Vermiform appendix (tissue), 1 donor: ENCODE data around the gene MZT2B.

- PRO-cap, result no peak
Observed at GRCh38 chr2:127584337-127584781, 48.9 kb downstream of the MYO7B start.

DNA sequence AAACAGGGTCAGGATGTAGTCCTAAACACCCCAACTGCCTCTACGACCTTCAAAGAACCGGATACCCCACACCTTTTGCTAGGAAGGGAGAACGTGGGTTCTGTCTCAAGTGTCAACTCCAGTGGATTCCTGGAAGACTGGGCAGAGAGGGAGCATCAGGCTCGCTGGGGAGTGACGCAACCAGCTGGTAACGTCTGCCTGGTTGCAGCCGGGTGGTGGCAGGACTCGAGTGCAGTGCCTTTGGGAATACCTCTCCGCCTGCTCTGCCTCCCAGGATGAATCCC is 12.6 kb downstream of the GPR17 start:
- PRO-cap, result no peak

DNA sequence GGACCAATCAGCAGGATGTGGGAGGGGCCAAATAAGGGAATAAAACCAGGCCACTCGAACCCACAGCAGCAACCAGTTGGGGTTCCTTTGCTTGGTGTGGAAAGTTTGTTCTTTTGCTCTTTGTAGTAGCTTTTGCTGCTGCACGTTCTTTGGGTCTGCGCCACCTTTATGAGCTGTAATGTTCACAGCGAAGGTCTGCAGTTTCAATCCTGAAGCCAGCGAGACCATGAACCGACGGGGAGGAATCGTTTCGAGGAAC is 14.2 kb downstream of the GPR17 start:
- PRO-cap, result no peak

DNA sequence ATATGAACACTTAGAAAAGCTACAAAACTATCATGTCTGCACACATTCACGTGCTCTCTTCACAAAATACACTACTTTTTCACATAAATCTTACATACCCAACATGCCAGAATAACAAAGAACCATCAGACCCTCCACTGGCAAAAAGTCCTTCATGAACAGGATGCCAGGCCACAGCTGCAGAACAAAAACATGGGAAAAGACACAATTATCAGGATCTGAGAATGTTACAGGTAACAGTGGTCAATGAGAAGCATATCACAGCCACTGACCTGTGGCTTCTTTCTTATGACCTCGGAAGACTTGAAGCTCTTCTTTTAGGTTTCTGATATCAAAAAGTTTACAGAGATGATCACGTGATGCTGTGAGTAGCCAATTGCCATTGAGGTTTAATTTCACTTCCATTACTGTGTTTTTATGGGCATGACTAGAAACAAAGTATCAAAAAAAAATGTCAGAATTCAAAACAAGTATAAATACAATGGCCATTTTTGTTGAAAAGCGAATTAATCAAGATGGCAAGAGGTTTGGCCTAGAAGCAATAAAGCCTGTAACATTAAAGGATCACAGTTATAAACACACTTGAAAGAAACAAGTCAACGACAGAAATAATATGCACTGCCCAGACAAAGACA is 23.6 kb downstream of the SFT2D3 start:
- PRO-cap, result no peak

DNA sequence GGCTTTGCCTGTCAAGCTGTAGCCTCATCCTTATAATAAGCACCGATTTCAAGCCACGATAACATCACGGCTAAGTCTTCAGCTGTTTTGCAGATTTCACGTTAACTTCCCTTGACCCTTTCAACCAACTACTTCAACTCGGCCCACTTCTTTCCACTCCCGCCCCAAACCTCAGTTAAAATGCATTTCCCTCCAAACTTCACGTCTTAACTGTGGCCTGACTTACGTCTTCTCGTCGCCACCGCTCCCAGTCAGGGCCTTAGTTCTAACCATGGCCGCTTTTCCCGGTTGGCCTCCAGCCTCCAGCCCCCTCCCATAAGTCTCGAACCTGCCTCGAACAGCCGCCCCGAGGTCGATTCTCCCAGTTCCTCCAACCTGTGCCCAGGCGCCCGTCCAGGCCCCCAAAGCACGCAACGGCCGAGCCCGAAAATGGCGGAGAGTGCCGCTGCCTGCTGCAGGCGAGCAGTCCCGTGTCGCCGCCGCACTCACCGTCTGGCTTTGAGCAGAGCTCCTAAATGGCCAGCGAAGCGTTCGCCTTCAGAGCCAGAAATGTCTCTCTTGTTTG is 366 bp downstream of the WDR33 start:
- PRO-cap, result bidirectional peak, plus-strand start at position 227 of the sequence, minus-strand start at position 234 of the sequence; bidirectional peak, plus-strand start at position 465 of the sequence, minus-strand start at position 487 of the sequence

DNA sequence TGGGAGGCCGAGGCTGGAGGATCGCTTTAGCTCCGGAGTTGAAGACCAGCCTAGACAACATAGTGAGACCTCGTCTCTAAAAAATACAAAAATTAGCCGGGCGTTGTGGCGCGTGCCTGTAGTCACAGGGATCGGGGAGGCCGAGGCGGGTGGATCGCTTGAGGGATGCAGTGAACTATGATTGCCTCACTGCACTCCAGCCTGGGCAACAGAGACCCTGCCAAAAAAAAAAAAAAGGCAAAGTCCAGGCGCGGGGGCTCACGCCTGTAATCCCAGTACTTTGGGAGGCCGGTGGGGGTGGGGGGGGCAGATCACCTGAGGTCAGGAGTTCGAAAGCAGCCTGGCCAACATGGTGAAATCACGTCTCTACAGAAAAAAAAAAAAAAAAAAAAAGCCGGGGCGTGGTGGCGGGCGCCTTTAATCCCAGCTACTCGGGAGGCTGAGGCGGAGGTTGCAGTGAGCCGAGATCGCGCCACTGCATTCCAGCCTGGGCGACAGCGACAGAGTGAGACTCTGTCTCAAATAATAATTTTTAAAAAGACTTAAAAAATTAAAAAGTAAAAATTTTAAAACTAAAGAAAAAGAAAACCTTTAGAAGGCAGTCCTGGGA is 1.2 kb upstream of the POLR2D start:
- PRO-cap, result no peak

DNA sequence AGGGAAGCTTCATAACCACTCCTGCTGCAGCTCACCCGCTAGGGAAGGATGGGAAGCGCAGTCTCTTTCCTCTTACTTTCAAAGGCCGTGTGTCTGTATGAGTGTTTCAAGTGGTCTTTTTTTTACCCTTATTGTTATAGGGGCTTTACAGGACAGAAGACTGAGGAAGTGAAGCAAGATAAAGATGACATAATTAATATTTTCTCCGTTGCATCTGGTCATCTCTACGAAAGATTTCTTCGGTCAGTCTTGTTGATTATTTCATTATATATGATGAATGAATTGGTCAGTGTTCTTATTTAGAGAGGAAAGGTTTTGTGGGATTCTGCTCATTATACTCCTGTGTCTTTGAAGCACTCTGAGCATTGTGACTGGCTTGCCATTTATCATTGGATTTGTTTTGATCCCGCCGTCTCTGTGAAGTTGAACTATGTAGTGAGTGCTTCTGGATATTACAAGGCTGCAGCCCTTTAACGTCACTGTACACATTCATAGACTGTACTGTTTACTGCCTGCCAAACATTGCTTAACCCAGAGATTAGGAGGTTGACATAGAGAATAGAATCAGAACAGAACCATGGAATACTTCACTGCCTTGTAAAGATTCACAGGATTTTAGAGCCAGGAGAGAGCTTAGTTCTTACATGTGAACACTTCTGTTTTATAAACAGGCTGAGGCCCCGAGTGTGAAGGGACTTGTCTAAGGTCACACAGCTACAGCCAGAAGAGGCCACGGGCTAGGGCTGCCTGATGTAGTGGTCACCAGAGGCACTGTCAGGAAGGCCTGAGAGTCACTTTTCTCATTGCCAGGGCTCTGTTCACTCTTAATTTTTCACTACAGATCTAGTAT is 87.6 kb downstream of the UGGT1 start:
- PRO-cap, result no peak

DNA sequence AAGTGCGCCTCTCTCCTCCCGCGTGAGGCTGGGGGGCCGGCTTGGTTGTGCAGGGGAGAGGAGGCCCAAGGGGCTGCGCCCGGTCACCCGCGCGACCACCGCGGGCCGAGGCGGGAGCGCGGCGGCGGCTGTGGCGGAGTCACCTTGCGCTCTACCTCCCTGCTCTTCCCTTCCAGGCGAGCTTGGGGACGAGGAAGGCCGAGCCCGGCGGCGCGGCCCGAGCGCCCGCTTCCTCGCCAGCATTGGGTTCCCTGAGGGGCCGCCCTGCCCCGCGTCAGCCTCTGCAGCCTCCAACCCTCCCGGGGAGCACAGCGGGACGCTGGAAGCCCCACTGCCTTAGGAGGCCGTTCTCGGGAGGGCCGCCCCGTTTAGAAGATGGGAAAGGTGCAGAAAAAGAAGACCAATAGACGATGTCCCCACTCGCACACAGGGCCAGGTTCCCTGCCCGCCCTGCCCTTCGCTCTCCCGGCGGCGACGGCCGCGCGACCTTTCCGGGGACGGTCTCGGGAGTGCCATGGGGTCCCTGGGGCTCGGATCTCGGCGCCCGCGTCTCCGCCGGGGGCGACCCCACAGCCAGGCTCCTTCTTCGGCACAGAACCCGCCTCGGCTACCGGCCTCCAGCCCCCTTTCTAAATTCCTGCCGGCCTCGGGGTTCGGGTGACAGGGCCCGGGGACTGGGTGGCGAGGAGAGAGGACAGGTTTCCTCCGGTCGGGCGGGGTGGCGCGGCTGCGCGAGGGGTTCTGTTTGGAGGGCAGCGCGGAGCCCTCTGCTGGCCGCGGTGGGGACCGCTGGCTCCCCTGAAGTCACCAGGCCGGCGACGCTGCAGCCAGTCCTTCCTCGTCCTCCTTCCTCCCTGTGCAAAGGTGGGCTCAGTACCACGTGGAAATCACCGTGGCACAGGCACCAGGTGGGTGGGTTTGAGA is 85.5 kb downstream of the HS6ST1 start:
- PRO-cap, result no peak

DNA sequence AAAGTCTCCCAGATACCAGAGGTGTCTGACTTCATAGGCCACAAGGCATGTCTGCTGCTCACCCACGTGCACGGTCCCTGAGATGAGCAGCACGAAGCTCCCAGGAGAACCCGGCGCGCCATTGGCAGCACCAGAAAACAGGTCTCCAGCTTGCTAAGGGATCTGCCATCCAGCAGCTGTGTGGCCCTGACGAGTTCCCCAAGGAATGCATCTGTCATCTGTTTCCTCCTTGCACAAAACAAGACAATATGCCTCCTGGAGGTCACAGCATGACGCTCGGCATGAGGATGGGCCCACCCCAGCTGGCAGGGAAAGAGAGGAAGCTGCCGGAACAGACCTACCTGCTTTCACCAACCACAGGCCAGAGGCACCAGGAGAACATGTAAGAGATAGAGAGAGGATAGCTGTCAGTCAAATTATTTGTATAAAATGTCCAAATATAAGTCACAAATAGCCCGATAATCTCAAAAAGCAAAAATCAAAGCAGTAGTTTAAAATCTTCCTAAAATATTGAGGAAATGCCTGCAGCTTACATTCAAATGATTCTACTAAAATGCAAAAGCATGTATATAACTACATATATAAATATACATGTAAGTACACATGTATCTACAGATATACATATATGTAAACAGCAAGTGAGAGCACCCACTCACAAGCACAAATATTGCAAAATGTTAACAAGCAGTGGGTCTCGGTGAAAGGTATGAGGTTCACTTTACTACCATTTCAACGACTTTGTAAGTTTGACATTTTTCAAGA is 29.0 kb downstream of the HS6ST1 start:
- PRO-cap, result no peak

GRCh38 chr2:128317170-128318263 is 1.2 kb downstream of the HS6ST1 start:
- PRO-cap, result unidirectional peak, plus-strand start at chr2:128317647

GRCh38 chr2:128322793-128323124 is 4.1 kb upstream of the HS6ST1 start:
- PRO-cap, result no peak

GRCh38 chr2:128472881-128473874 is 154.5 kb upstream of the HS6ST1 start:
- PRO-cap, result no peak

- PRO-cap, result no peak
Observed at GRCh38 chr2:128690317-128690889, 371.7 kb upstream of the HS6ST1 start.

GRCh38 chr2:128754132-128754532 is 435.5 kb upstream of the HS6ST1 start:
- PRO-cap, result no peak

- PRO-cap, result unidirectional peak, minus-strand start at chr2:129318801
Observed at GRCh38 chr2:129318635-129319261, 660.7 kb upstream of the RAB6C start.

DNA sequence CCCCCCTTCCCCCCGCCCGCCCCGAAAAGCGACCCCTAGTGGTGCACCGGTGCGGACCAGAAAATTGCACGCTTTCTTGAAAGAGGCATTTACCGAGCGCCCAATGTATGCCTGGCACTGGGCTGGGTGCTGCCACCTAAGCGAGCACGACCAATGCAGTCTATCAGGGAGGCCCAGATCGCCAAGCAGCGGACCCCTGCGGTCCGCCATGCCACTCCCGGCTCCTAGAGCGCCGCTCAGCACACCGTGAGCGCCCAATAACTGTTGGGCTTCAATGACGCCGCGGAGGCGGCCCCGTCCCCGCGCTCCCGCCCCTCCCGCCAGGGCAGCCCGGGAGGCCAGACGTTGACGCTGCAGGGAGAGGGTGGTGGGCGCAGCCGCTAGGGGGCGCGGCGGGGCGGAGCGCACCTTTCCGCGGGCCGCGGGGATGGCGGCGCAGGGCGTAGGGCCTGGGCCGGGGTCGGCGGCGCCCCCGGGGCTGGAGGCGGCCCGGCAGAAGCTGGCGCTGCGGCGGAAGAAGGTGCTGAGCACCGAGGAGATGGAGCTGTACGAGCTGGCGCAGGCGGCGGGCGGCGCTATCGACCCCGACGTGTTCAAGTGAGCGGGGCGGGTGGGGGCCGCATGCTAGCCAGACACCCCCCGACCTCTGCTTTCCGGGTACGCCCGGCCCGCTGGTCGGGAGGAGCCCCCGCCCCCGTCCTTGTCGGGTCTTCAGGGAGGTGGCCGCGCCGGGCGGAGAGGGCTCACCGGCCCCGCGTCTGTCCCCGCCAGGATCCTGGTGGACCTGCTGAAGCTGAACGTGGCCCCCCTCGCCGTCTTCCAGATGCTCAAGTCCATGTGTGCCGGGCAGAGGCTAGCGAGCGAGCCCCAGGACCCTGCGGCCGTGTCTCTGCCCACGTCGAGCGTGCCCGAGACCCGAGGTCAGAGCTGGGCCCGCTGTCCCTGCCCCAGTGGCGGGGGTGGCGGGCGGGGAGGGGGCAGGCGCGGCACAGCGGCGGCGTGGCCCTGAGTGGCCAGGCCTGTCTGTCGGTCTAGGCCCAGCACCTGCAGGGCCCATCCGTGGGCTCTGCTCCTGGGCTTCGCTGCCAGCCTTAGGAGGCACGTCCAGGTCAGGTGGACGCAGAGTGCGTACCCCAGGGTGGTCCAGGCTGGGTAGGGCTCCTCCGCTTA is at the start of gene MZT2B:
Gene MZT2B, plus strand, starts transcription at position 407 of the 1,170 bp plus-strand sequence.
- PRO-cap, result bidirectional peak, plus-strand start at position 407 of the sequence, minus-strand start at position 226 of the sequence

GRCh38 chr2:130274729-130274928 is 67.3 kb downstream of the CCDC115 start:
- PRO-cap, result no peak

DNA sequence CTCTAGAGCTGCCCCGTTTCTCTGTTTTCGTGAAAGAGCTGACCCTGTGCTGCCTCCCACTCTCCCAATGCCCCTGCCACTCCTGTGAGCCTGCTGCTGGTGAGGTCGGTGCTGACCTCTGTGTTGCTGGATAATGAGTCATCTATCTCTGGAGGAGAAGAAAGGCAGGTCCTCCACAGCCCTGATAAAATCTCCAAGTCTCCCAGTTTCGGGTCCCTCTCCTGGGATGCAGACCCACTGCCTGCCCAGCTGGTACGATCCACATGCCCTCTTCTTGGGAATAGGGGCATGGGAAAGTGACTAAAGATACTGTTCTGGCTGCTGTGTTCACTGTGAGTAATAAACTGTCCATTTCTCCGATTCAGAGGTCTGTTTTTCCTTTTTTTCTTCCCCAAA is 19.2 kb downstream of the PTPN18 start:
- PRO-cap, result no peak

GRCh38 chr2:130911985-130912408 is 75.3 kb downstream of the ARHGEF4 start:
- PRO-cap, result no peak

- PRO-cap, result no peak
Observed at GRCh38 chr2:130922421-130922766, 85.7 kb downstream of the ARHGEF4 start.